A673 (cell line): ENCODE measurements around a stretch of chr12.

- PRO-cap, result no peak
These were observed 22.1 kb downstream of the SLC38A4 start for GRCh38 chr12:46803531-46804173.

GRCh38 chr12:46808215-46808777, 17.5 kb downstream of the SLC38A4 start:
- PRO-cap, result no peak

GRCh38 chr12:46825531-46825858, 302 bp downstream of the SLC38A4 start:
- PRO-cap, result no peak

- PRO-cap, result no peak
These were observed 4.9 kb upstream of the SLC38A4 start for GRCh38 chr12:46830386-46831426.

DNA sequence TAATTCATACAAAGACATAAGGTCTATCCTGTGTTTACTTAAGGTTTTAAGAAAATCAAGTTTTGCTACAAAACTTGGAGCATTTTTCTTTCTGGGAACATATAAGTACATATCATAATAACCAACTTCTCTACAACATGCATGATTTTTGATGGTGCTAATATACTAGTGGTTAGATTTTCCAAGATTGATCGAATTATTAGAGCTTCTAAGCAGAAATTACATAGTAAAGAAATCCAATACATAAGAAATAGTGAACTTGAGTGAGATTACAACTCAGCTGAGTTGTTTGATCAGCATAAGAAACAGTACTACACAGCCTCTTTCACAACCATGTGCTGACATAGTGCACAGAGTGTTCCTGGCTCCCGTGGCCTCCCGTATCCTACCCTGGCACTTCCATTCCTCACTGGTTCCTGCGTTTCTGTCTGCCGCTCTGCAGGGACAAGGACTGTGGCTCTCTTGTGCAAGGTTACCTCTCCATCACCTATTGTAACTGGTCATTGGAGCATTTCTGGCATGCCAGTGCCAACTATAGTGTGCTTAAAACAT, 46.5 kb upstream of the PCED1B start:
- PRO-cap, result no peak

DNA sequence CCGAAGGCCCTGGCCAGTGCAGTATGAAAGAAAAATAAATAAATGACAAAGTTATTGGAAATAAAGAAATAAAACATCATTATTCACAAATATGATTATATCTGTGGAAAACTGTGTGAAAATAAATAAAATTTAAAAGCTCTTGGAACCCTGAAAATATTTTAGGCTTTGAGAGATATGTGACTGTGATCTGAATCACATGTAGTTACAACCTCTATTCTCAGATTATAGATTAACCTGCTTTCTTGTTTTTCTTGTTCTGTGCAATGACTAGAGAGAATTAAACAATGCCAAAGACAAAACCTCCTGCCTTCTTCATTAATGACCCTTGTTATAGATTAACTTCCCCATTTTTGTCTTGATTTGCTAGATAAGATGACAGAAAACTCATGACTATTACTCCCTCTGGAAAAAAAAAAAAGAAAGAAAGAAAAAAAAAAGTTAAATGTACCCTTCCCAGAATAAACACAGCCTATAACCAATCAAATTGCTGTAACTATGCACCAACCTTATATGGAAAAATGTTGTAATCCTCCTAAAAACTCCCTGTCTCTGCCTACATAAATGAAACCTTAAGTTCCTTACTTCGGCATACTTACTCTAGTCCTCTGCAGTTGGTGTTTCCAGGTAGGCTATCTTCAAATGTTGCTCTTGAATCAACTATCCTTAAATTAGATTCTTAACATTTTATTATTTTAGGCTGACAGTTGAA, 41.2 kb upstream of the PCED1B start:
- PRO-cap, result no peak

GRCh38 chr12:47075328-47075846, 4.0 kb upstream of the PCED1B start:
- PRO-cap, result no peak

- PRO-cap, result no peak
These were observed 782 bp upstream of the PCED1B start for GRCh38 chr12:47078474-47079203.

DNA sequence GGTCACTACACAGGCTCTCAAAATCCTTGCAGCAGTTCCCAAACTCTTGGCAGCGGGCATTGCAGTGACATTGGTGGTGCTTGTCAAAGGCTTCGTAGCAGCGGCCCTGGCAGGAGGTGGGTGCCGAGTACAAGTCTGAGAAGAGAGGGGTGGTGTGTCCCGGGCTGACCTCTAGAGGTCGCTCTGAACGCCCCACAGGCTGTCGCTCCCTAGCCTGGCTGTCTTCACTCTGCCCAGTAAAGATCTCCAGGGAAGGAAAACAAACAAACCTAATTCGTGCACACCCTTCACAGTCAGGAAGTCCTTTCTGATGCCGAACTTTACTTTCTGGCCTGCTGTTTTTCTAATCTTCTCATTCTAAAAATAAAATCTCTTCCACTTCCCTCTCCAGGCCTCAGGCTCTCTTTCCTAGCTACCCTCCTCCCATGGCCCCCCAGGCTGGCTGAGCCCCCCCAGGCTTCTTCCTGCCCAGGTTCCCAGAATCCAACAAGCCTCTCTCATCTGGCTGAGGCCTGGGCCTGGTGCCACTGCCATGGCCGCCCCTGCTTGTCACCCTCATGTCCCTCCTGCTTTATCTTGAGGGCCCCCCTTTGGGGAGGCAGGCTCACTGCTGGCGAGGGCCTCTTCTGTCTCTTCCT, 7.7 kb downstream of the ENDOU start:
- PRO-cap, result no peak

DNA sequence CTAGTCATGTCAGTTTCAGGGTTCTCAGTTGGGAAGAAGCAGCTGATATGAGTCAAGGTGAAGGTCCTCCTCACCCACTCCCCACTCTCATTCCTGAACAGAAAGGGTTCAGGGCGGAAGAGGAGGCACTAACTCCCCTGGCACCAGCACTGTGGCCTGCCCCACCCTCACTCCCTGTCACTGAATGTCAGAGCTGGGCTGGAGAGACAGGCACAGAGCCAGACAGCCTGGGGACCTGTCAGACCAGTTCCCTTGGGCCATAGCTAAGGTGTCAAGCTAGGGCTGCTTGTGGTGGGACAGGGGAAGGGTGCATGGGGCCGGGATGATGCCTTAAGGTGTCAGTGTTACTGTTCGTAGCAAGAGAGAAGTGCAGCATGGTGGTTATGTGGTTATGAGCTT, 3.9 kb downstream of the RAPGEF3 start:
- PRO-cap, result no peak

GRCh38 chr12:47757115-47757815, 1.4 kb downstream of the RAPGEF3 start:
- PRO-cap, result no peak

DNA sequence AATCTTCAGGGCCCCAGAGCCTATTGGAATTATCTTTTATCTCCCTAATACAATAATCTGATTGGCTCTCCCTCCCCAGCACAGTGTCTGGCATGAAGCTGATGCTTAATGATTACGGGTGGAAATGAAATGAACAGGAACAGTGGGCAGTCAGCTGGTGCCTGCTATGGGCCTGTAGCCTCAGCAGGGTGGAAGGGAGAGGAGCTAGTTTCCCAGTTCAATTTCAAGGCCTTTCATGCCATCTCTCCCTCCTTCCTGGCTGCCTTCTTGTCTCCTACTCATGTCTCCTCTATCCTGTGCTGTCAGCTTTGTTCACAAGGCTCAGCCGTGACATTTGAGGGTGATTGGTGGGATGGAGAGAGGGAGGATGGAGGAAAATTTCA, 4.3 kb upstream of the RAPGEF3 start:
- PRO-cap, result no peak

DNA sequence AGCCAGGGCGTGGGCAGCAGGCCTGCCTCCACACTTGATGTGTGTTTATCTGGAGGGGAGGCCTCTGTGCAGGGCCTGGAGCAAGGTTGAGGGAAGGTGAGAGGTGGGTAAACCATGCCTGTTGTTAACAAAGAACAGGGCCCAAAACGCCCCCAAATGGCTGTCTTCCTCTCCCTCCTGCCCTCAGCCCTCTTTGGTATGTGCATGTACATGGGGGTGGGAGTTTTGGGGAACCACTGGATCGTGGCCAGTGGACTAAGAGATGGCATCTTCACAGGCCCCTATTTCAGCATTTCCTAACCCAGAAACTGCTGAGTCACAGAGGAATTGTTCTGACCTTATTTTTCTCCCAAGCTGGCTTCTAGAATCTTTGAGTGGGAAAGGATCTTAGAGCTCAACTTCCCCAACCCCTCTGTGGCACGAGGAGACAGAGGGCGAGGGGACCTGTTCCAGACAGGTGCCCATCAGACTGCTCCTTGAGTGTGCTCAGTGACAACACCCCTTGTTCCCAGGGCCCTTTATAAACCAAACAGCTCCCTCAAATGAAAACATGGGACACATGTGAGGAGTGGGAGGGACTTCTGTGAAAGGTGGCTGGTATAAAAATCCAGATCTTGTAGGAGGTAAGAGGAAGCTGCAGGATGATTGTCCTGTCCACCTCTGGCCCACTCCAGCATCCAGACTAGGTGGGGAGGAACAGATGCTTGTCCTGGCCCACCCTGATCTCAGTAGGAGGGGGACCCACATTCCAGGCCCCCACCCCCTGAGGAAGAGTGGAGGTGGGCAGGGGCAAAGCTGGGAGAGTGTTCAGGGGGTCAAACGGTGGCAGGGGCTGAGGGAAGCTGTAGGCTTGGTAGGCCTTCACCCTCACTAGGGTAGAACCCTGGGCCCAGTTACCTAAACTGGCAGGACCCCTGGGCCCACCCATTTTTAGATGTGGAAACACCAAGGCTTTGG, 3.8 kb downstream of the SLC48A1 start:
- PRO-cap, result no peak

DNA sequence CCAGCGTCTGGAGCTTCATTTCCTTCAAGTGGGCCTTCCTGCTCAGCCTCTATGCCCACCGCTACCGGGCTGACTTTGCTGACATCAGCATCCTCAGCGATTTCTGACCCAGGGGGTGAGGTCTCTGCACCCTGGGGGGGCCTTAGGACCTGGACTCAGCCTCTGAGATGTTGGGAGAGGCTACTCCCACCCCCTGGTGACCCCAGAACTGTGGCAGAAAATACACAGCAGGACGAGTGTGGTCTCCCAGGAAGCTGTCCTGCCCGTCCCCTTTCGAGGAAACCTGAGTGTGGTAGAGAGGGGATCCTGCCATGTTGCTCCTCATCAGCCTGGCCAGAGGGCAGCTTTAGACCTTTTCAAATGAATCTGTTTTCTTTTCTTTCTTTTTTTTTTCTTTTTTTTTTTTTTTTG, 7.1 kb downstream of the SLC48A1 start:
- PRO-cap, result no peak

DNA sequence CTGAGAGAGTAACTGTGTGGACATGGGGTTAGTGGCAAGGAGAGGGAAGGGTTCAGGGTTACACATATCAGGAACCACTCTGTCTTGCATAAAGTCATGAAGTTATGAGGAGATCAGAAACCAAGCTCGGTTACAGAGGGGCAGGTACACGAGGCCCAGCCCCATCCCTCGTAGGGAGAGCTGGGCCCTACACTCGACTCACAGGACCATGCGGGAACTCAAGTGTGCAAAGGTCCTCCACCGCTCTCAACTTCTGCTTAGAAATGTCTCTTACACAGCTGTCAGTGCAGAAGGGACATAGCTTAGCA, 15.3 kb downstream of the SLC48A1 start:
- PRO-cap, result no peak

GRCh38 chr12:47824155-47824931, 4.6 kb upstream of the HDAC7 start:
- PRO-cap, result no peak

- PRO-cap, result no peak
These were observed 5.5 kb upstream of the HDAC7 start for GRCh38 chr12:47825026-47825843.

GRCh38 chr12:47860317-47861095, 40.8 kb upstream of the HDAC7 start:
- PRO-cap, result no peak

DNA sequence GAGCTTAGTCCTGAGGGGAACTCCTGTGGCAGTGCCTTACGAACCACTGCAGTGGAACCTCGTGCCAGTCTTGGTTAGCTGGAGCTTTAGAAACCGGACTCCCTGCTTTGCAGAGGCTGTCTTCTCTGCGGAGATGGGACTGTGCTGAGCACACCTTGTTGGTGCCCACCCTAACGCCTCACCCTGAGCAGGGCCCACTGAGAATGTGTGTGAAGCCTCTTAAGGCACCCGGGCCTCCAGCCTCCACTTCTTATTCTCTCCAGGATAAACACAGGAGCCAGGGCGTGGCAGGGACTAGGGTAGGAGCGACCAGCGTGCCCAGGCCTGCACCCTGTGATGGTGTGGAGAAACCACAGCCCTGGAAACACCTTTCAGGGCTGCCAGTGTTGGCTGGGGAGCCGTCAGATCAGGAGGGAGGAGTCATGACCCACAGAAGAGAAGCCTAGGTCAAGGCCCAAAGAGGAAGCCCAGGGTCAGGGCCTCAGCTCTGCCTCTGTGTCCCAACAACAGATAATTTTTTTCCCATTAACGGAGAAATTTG, 41.4 kb downstream of the VDR start:
- PRO-cap, result no peak

DNA sequence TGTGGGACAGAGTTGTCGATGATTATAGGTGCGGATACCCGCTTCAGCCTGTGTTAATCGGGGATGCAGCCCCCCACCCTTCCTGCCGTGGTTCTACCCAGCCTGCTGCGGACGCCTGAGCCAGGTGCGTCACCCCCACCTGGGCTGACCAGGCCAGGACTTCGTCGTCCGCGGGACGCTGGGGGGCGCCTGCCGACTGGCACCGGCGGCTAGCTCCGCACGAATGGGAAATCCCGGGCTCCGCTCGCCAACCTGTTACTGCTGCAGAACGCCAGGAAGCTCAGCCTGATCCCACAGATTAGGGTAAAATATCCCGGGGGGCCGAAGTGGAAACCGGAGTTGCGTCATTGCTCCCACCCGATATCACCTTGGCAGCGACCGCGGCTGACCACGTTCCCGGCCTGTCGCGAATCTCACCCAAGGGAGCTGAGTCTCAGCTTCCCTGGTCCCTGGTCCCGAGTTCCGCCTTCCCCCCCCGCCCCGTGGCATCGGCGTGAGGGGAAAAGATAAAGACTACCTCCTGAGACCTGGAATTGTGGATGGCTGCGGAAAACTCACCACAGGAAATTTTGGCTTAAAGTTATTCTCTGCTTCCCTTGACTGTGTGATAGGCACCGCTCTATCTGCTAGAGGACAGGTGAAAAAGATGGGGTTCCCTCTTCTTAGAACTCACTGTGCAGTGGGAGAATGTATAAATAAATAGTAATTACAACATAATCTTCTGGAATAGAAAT, 634 bp upstream of the VDR start:
- PRO-cap, result no peak